HepG2 (cell line): ENCODE measurements around a stretch of chr14.

DNA sequence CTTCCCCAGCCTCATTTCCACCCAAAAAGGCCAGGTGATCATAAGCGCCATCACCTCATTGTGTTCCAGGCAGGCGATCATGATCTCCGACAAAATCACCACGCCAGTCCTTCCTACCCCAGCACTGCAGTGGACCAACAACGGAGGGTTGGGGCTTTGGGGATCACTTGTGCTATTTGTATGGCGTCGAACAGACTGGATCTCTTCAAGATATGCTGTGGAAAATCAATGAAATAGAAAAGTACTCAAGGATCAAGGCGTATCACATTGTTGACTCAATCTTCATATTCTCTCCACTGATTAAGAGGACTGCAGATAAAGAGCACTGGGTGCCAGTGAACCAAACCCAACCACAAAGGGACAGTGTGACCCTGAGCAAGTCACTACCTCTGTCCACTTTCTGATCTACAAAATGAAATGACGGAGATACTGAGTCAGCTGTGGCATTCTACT, 83.4 kb downstream of the SPATA7 start:
- RRBS, 2 experiments, result no CpG with 5 or more reads among the region's 9 CpGs
CAGE:
- cytosol, long polyA minus RNA, result no peak
- cytosol, long polyA plus RNA, result no peak
- long polyA plus RNA, result no peak
- nucleus, long polyA minus RNA, result no peak
- nucleus, long polyA plus RNA, result no peak

DNA sequence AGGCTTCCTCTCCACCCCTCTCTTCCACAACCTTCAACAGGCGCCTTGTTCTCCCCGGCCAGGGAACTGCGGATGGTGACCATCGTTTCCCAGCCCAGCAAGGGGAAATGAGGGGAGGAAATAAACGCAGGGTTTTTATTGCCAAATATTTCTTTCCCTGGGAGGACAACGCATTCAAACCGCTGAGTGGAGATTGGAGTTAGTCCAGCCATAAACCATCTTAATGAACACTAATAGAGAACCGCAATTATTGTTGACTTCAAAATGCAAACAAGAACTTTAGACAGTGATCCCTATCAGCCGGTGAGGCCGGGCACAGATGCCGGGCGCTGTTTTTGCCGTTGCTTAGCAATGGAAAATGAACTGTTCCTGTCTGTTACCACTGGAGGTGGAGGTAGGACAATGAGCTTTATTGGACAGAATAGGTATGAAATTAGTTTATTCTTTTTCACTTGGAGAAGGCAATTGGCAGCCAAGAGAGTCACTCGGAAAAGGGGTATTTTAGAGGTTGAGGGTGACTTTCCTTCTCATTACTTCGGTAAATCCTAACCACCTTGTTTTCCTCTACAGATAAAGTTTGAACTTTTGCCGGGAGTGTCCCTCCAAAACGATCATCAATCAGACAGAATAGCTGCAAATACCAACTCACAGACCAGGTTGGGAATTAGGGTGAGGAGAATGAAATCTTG, 216.8 kb downstream of the TTC8 start:
- RRBS, 2 experiments, result no CpG with 5 or more reads among the region's 17 CpGs
CAGE:
- cytosol, long polyA minus RNA, result no peak
- cytosol, long polyA plus RNA, result no peak
- long polyA plus RNA, result no peak
- nucleus, long polyA minus RNA, result no peak
- nucleus, long polyA plus RNA, result no peak

DNA sequence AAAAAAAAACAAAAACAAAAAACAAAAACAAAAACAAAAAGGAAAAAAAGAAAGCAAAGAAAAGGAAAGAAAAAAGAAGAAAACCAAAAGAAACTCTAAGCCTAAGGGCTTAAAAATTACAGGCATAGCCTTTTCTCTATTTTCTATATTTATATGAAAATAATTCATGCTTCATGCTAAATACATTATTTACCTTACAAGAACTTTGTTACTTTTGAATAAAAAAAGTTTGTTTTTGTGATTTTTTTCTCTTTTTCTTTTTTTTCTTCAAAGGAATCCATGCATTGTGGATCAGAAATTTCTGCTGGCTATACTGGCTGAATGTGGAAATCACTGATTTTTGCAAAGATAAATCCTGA, 256.2 kb downstream of the FOXN3 start:
CAGE:
- cytosol, long polyA minus RNA, result start-site peak on the minus strand centred at position 154 of the sequence, 128 bp wide, 193 reads; start-site peak on the minus strand centred at position 305 of the sequence, 39 bp wide, 22 reads
- cytosol, long polyA plus RNA, result no peak
- long polyA plus RNA, result no peak
- nucleus, long polyA minus RNA, result no peak
- nucleus, long polyA plus RNA, result no peak

GRCh38 chr14:89180464-89180805, 236.6 kb downstream of the FOXN3 start:
- RRBS, 2 experiments, result no CpG with 5 or more reads among the region's 12 CpGs
CAGE:
- cytosol, long polyA minus RNA, result no peak
- cytosol, long polyA plus RNA, result no peak
- long polyA plus RNA, result no peak
- nucleus, long polyA minus RNA, result no peak
- nucleus, long polyA plus RNA, result no peak

GRCh38 chr14:89253746-89254718, 163.0 kb downstream of the FOXN3 start:
- RRBS, 2 experiments, result no CpG with 5 or more reads among the region's 14 CpGs
CAGE:
- cytosol, long polyA minus RNA, result no peak
- cytosol, long polyA plus RNA, result no peak
- long polyA plus RNA, result no peak
- nucleus, long polyA minus RNA, result no peak
- nucleus, long polyA plus RNA, result no peak

DNA sequence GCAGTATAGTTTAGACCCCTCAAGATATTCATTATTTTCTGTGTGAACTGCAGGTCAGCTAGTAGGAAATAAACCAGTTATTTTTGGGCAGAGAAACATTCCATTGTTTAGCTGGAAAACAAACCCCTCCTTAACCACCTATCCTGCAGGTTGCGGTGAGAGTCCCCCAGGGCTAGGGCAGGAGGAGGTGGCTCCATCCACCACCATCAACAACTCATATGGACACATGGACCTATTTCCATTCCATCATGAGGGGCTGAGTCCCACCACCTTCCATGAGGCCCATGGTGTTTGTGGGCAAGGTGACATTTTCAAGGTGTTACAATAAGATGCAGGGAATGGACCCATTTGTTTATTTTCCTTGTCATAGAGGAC, 160.1 kb downstream of the FOXN3 start:
- RRBS, 2 experiments, result no CpG with 5 or more reads among the region's 1 CpG
CAGE:
- cytosol, long polyA minus RNA, result no peak
- cytosol, long polyA plus RNA, result no peak
- long polyA plus RNA, result no peak
- nucleus, long polyA minus RNA, result no peak
- nucleus, long polyA plus RNA, result no peak

DNA sequence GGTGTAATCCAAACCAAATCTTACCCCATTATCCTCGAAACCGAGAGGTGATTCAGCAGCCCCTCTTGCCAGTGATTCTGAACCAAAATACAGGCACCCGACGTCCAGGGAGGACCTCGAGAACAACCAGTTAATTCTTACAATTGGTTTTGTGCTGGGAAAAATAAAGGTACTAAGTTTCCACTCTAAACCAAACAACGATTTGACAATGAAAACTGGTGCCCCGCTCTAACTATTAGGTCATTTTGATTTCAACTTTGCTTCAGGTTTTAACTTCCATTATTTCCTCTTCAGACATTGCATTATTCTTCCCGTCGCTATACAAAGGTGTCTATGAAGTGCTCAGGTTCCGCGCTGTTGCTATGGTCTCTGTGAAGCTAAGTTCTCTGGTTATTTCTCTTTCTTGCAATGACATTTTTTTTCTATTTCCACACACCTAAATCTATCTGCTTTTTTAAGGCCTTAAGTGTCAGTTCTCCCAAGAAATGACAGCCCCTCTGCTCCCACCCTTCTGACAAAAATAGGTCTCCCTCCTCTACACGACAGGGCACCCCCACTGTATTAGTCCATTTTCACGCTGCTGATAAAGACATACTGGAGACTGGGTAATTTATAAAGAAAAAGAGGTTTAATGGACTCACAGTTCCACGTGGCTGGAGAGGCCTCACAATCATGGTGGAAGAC, 139.4 kb downstream of the FOXN3 start:
- RRBS, 2 experiments, result no CpG with 5 or more reads among the region's 14 CpGs
CAGE:
- cytosol, long polyA minus RNA, result no peak
- cytosol, long polyA plus RNA, result no peak
- long polyA plus RNA, result no peak
- nucleus, long polyA minus RNA, result no peak
- nucleus, long polyA plus RNA, result no peak

DNA sequence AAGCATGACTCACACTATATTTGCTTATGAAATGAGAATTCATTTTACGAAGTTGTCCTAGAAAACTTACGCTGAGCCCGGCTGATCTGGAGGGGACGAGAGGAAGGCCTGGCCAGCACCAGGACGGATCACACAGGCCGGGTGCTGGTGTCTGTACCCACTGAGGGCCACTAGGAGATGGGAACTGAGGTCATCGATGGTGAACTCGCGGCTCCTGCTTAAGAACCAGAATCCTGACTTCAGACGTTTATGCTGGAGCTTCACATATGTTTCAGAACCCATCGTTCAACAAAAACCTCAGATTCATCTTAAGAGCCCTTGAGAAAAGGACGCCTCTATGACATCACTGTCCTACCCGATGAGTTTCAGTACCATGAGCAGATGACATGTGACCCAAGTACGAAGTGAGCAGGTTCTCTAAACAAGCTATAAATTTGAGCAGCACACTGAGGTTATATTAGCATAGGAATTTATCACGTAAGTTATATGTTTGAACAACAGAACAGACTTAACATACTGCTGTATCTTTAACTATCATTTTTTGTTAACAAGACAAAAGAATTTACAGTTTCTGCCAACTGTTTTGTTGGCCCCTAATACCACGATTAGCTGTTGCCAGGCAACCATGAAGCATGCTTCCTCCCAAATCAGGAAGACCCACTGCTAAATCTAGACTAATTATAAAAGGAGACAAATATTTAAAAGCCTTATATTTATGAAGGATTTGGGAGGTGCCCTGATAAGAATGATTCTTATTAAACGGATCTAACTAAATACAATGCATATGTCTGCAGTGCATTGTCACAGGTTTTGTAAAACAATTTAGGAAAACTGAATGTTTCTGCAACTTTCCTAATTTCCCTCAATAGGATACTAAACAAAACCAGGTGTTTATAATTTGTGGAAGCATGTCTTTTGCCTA, 111.8 kb downstream of the FOXN3 start:
- RRBS, 2 experiments, result 97 to 100% methylated on average over 2 to 4 of the region's 17 CpGs
CAGE:
- cytosol, long polyA minus RNA, result no peak
- cytosol, long polyA plus RNA, result no peak
- long polyA plus RNA, result no peak
- nucleus, long polyA minus RNA, result no peak
- nucleus, long polyA plus RNA, result no peak

DNA sequence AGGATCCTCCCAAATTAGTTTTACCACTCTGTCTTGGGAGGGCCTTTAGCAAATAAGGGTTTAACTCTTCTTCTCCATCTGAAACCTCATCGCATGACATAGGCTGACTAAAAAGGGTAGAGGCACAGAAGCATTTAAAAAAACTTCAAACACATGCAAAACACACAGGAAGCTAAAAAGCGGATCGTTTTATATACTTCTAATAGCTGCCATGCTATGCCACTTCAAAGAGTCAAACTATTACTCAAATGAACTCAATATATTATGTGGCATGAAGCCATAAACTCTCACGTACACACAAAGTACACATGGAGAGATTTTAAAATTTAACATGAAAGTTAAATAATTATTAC, 51.5 kb downstream of the FOXN3 start:
- RRBS, 2 experiments, result no CpG with 5 or more reads among the region's 4 CpGs
CAGE:
- cytosol, long polyA minus RNA, result no peak
- cytosol, long polyA plus RNA, result no peak
- long polyA plus RNA, result no peak
- nucleus, long polyA minus RNA, result no peak
- nucleus, long polyA plus RNA, result no peak

GRCh38 chr14:89366900-89367085, 50.2 kb downstream of the FOXN3 start:
CAGE:
- cytosol, long polyA minus RNA, result no peak
- cytosol, long polyA plus RNA, result no peak
- long polyA plus RNA, result no peak
- nucleus, long polyA minus RNA, result no peak
- nucleus, long polyA plus RNA, result no peak

GRCh38 chr14:89402301-89402825, 14.7 kb downstream of the FOXN3 start:
- RRBS, 2 experiments, result no CpG with 5 or more reads among the region's 4 CpGs
CAGE:
- cytosol, long polyA minus RNA, result no peak
- cytosol, long polyA plus RNA, result no peak
- long polyA plus RNA, result no peak
- nucleus, long polyA minus RNA, result no peak
- nucleus, long polyA plus RNA, result no peak

GRCh38 chr14:89493161-89493463, 76.1 kb upstream of the FOXN3 start:
- RRBS, 2 experiments, result no CpG with 5 or more reads among the region's 4 CpGs
CAGE:
- cytosol, long polyA minus RNA, result no peak
- cytosol, long polyA plus RNA, result no peak
- long polyA plus RNA, result no peak
- nucleus, long polyA minus RNA, result no peak
- nucleus, long polyA plus RNA, result no peak

GRCh38 chr14:89493649-89494527, 76.9 kb upstream of the FOXN3 start:
- RRBS, 2 experiments, result no CpG with 5 or more reads among the region's 13 CpGs
CAGE:
- cytosol, long polyA minus RNA, result start-site peak on the minus strand at chr14:89493813-89493985, 12 reads
- cytosol, long polyA plus RNA, result no peak
- long polyA plus RNA, result no peak
- nucleus, long polyA minus RNA, result no peak
- nucleus, long polyA plus RNA, result no peak

DNA sequence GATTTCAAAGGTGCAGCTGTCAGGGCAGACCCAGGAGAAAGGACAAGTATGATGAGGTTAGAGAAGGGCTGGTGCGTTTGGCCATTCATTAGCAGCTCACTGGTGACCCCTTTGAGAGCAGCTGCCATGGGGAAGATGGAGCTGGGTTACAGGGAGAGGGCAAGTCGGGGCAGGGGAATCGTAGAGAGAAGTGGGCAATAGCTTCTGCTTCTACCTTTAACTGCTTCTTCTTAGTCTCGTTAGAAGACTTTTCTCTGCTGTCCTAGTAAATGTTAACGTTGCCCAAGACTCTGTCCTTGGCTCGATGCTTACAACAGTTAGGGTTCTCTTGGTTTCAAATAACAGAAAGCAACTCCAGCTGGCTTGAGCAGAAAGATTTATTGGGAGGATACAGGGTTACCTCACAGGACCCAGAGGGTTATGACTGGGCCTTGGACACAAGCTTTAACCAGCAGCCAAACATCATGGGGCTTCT, 161.6 kb downstream of the EFCAB11 start:
- RRBS, 2 experiments, result no CpG with 5 or more reads among the region's 6 CpGs
CAGE:
- cytosol, long polyA minus RNA, result no peak
- cytosol, long polyA plus RNA, result no peak
- long polyA plus RNA, result no peak
- nucleus, long polyA minus RNA, result no peak
- nucleus, long polyA plus RNA, result no peak

- RRBS, 2 experiments, result no CpG with 5 or more reads among the region's 13 CpGs
CAGE:
- cytosol, long polyA minus RNA, result no peak
- cytosol, long polyA plus RNA, result no peak
- long polyA plus RNA, result no peak
- nucleus, long polyA minus RNA, result no peak
- nucleus, long polyA plus RNA, result no peak
These were observed 865 bp downstream of the TDP1 start for GRCh38 chr14:89956641-89956943.

DNA sequence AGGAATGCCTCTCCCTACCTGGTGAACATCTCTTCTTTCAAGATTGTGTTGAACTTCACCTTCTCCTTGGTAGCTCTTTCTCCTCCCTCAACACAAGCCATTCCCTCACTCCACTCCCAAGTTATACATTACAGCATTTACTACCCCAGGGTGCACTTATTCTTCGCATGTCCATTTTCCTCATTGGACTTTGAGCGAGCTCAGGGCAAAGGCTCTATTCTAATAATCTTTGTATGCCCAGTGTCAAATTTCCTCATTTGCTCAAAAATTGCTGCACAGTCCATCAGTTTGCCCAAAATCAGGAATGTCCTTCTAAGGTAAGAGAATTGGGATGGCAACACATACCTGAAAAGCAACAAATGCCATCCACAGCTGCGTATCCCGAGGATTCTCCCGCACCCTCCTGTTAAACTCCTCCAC, 28.1 kb downstream of the NRDE2 start:
- RRBS, 2 experiments, result no CpG with 5 or more reads among the region's 5 CpGs
CAGE:
- cytosol, long polyA minus RNA, result no peak
- cytosol, long polyA plus RNA, result no peak
- long polyA plus RNA, result no peak
- nucleus, long polyA minus RNA, result no peak
- nucleus, long polyA plus RNA, result no peak

DNA sequence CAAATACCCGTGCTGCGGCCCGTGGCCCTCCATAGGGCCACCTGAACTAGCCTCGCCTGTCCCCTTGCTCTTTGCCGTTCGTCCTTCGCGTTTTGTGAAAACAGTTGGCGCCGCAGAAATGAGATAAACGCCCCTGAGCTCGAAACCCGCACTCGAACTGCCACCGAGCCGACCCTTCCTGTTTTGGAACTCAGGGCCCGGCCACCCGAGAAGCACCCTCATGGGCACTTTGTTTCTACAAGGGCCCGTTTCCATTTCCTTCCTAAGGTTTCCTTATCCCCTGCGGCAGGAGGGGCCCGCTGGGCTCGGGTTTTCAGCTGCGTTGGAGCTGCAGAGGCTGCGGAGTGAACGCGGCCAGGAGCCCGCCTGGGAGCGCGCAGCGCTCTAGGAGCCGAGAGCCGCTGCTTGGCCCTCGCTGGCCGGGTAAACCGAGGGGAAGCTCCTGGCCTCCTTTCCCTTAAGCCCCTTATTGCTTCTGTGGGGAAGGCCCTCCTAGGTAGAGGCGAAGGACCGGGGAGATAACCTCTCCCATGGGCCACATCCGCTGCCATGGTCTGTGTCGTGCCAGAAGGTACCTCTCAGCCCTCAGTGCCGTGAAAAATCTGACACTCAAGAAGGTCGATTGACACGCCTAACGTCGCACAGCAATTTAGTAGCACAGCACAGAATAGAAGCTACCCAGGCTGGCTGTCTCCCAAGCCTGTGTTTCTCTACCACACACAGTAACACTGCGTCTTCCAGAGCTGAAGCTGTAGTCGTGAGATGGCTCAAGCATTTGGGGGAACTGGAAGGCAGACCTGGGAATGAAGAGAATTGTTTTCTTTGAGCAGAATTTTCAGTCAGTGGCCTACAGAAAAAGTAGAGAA, 13.0 kb upstream of the CALM1 start:
- RRBS, 2 experiments, result 2% methylated on average over 4 of the region's 46 CpGs
CAGE:
- cytosol, long polyA minus RNA, result no peak
- cytosol, long polyA plus RNA, result no peak
- long polyA plus RNA, result no peak
- nucleus, long polyA minus RNA, result no peak
- nucleus, long polyA plus RNA, result no peak

DNA sequence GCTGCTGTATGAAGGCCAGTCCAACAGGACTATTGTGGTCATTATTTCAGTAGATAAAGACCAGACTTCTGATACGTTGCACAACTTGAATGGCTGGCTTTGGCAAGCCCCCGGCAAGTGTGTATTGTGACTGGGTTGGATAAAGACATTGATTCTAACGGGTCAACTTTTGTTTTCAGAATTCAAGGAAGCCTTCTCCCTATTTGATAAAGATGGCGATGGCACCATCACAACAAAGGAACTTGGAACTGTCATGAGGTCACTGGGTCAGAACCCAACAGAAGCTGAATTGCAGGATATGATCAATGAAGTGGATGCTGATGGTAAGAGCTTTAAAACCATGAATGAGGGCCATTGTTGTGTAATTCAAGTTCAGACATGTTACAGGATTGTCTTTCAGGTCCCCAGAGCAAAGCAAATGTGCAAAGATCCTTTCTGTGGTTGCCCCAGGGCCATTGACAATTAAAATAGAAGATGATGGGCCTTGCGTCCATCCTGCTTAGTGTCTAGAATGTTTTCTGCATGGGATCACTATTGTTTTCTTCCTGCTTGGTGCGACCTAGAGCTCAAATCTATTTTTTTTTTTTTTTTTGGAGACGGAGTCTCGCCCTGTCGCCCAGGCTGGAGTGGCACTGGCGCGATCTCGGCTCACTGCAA, 4.4 kb downstream of the CALM1 start:
- RRBS, 2 experiments, result no CpG with 5 or more reads among the region's 12 CpGs
CAGE:
- cytosol, long polyA minus RNA, result no peak
- cytosol, long polyA plus RNA, result no peak
- long polyA plus RNA, result no peak
- nucleus, long polyA minus RNA, result no peak
- nucleus, long polyA plus RNA, result no peak

DNA sequence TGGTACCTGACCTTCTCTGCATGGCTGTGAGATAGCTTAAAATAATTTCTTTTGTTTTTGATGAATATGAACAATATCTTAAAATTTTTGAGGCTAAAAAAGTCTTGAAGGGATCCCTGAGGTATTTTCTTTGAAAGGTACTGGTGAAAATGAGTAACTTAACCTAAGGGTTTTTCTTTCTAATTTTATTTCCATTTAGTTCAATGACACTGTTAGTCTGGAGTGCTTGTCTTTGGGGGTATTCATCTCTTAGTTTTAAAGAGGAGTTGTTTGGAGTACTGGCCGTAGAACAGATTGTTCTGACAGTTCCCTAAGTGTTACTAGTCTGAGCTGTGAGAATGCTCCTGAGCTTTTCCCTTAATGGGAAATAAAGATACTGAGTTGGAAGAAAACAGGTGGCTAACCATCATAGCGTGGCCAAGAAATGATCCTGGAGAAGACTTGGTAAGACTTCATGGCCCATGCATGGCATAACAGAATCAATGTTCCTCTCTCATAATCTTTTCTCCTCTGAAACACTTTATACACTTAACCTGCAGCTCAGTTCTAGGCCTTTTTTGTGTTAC, 6.1 kb downstream of the CALM1 start:
- RRBS, 2 experiments, result no CpG with 5 or more reads among the region's 2 CpGs
CAGE:
- cytosol, long polyA minus RNA, result no peak
- cytosol, long polyA plus RNA, result no peak
- long polyA plus RNA, result no peak
- nucleus, long polyA minus RNA, result no peak
- nucleus, long polyA plus RNA, result no peak

- RRBS, 2 experiments, result 65 to 70% methylated on average over 4 of the region's 24 CpGs
CAGE:
- cytosol, long polyA minus RNA, result no peak
- cytosol, long polyA plus RNA, result no peak
- long polyA plus RNA, result no peak
- nucleus, long polyA minus RNA, result no peak
- nucleus, long polyA plus RNA, result no peak
These were observed 56.6 kb downstream of the CALM1 start for GRCh38 chr14:90453152-90454097.